Choroid plexus epithelial cell (primary cell): ENCODE measurements around a stretch of chr12.

GRCh38 chr12:131057642-131058107, 104.0 kb downstream of the ADGRD1 start:
- RRBS, result no CpG with 5 or more reads among the region's 7 CpGs

DNA sequence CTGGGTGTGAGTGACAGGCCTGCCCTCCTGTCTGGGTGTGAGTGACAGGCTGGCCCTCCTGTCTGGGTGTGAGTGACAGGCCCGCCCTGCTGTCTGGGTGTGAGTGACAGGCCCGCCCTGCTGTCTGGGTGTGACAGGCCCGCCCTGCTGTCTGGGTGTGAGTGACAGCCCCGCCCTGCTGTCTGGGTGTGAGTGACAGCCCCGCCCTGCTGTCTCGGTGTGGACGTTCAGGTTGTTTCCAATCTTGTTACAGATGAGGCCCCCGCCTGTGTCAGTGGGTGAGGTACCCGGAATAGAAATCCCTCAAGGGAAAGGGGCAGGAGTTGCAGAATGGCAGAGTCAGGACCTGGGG, 175.6 kb downstream of the ADGRD1 start:
- RRBS, result no CpG with 5 or more reads among the region's 9 CpGs

GRCh38 chr12:131137891-131138425, 184.3 kb downstream of the ADGRD1 start:
- RRBS, result no CpG with 5 or more reads among the region's 21 CpGs

GRCh38 chr12:131406170-131406674, 304.7 kb upstream of the SFSWAP start:
- RRBS, result no CpG with 5 or more reads among the region's 8 CpGs

GRCh38 chr12:131793006-131793423, 35.2 kb upstream of the MMP17 start:
- RRBS, result 100% methylated on average over 2 of the region's 6 CpGs

- RRBS, result 94% methylated on average over 10 of the region's 66 CpGs
Observed at GRCh38 chr12:131909285-131910079, 15.1 kb downstream of the ULK1 start.

DNA sequence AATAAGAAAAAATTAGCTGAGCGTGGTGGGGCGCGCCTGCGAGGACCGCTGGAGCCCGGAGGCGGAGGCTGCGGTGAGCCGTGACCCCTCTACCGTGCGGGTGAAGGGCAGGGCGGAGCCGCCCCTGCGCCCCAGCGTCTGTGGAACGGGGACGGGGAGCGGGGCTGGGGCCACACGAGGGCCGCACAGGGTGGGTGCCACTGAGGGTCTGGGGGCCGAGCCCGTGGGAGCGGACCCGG, 434 bp upstream of the PUS1 start:
- RRBS, result 4% methylated on average over 1 of the region's 24 CpGs

GRCh38 chr12:131930270-131930562, 1.1 kb downstream of the PUS1 start:
- RRBS, result 7% methylated on average over 3 of the region's 11 CpGs

DNA sequence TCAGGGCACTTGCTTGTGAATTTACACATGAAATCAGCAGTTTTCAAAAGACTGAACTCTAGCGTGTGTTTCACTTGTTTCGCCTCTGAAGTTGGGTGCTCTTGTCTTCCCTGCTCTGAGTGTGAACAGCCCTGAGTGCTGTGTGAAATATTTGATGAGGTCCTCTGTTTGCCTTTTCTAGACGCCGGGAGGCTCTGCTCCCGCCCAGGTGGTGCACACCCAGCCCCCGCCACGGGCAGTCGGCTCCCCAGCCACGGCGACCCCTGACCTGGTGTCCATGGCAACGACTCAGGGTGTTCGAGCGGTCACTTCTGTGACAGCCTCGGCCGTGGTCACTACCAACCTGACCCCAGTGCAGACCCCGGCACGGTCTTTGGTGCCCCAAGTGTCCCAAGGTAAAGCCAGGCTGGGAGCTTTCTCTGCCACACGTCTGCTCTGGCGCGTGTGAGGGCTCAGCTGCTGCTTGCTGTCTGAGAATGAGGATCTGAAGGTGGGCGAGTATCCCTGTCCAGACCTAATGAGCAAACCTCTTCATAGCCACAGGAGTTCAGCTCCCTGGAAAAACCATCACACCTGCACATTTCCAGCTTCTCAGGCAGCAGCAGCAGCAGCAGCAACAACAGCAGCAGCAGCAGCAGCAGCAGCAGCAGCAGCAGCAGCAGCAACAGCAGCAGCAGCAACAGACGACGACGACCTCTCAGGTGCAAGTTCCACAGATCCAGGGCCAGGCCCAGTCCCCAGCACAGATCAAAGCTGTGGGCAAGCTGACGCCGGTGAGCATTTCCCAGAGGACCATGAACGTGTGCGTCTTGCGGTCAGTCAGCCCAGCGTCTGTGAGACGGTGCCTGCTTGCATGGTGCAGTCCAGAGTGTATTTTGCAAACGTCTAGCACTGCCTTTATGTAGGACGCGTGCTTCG, 81.9 kb downstream of the DDX51 start:
- RRBS, result no CpG with 5 or more reads among the region's 35 CpGs

GRCh38 chr12:132067274-132067996, 76.7 kb downstream of the DDX51 start:
- RRBS, result no CpG with 5 or more reads among the region's 16 CpGs

- RRBS, result 2% methylated on average over 14 of the region's 36 CpGs
Observed at GRCh38 chr12:132083577-132084219, 60.4 kb downstream of the DDX51 start.

GRCh38 chr12:132084220-132085322, 59.5 kb downstream of the DDX51 start:
- RRBS, result 2% methylated on average over 28 of the region's 105 CpGs

DNA sequence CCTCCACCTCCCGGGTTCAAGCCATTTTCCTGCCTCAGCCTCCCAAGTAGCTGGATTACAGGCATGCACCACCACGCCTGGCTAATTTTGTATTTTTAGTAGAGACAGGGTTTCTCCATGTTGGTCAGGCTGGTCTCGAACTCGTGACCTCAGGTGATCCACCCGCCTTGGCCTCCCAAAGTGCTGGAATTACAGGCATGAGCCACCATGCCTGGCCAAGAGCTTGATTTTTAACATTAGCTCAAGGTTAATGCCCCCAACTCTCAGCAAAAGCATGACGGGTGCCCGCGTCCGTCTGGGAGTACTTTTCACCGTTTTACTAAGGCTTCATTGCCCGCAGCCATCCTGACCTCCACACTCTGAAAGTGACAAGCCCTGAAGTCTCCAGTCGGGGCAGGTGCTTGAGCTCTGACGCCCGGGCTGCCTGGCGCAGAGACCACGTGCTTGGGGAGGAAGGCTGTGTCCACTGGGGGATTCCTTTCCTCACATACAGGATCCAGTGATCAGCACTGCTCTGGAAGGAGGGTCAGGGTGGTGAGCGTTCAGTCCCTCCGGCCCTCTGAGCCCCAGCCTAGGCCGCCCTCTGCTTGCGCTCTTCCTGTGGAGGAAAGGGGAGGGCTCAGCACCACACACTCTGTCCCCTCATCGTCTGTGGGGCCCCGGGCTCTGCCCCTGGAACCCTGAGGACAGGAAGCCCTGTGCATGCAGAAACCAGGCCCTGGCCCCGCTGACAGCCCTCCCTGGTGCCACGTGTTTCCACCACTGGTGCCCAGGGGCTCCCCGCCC, 5.2 kb downstream of the DDX51 start:
- RRBS, result no CpG with 5 or more reads among the region's 25 CpGs

- RRBS, result no CpG with 5 or more reads among the region's 37 CpGs
Observed at GRCh38 chr12:132145958-132146915, 2.0 kb downstream of the NOC4L start.

GRCh38 chr12:132205019-132205970, 61.0 kb downstream of the NOC4L start:
- RRBS, result 8% methylated on average over 23 of the region's 56 CpGs

- RRBS, result no CpG with 5 or more reads among the region's 21 CpGs
Observed at GRCh38 chr12:132222410-132222906, 78.2 kb downstream of the NOC4L start.

DNA sequence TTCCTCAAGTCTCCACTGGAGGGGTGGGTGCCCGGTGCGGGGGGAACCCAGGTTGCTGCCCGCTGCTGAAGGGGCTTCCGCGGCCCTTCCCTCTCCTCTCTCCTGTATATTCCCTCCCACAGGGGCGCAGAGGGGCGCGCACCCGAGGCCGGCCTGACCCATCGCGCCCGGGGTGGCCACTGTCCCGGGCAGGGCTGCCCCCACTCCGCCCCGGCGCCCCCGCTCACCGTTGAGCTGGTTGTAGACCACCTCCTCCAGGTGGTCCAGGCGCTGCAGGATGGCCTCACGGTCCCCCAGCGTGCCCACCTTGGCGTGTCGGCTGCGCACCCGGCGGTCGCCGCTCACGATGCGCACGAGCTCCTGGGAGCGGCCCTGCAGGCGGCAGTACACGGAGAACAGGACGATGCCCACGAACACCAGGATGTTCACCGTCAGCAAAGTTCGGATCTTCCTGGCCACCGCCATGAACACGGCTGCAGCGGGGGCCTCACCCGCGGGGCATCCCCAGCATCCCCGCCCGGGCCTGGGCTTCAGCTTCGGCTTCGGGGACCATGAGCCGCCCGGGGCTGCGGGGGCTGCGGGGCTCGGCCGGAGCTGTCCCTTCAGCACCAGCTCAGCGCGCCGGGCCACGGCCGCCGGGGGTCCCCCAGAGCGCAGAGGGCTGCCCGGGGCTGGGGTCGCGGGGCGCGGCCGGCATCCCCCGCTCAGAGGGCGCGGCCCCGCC, 488 bp downstream of the GALNT9 start:
- RRBS, result 3% methylated on average over 5 of the region's 71 CpGs

DNA sequence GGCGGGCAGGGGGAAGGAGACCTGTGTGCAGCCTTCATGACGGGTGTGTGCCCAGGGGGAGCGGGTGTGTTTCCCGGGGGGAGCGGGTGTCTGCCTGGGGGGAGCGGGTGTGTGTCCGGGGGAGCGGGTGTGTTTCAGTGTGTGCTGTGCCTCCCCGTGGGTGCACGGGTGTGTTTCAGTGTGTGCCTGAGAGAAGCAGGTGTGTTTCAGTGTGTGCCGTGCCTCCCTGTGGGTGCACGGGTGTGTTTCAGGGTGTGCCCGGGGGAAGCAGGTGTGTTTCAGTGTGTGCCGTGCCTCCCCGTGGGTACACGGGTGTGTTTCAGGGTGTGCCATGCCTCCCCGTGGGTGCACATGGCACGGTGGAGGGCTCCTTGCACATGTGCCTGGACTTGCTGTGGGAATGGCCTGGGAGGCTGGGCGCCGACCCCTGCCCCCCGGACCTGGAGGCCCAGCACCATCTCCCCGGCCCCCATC, 38.6 kb downstream of the FBRSL1 start:
- RRBS, result 95% methylated on average over 4 of the region's 22 CpGs

DNA sequence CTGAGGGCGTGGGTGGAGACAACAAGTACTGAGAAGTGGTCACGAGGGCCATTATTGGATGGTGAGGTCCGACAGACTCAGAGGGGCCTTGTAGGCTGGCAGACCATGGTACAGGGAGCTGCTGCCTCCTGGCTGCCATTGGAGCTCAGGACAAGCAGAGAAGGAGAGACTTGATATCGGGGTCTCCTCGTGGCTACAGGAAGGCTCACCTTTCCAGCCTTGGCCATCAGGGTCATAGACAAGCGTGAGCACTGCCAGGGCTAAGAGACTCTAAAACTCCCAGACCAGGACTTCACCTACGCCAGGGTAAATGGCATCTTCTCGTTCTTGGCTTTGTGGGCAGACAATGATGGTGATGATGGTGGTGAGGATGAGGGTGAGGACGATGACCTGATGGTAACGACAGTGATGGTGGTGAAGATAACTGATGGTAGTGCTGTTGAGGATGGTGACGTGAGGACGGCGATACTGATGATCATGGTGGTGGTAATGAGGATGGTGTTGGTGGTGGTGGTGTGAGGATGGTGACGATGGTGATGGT, 54.3 kb downstream of the FBRSL1 start:
- RRBS, result no CpG with 5 or more reads among the region's 14 CpGs

DNA sequence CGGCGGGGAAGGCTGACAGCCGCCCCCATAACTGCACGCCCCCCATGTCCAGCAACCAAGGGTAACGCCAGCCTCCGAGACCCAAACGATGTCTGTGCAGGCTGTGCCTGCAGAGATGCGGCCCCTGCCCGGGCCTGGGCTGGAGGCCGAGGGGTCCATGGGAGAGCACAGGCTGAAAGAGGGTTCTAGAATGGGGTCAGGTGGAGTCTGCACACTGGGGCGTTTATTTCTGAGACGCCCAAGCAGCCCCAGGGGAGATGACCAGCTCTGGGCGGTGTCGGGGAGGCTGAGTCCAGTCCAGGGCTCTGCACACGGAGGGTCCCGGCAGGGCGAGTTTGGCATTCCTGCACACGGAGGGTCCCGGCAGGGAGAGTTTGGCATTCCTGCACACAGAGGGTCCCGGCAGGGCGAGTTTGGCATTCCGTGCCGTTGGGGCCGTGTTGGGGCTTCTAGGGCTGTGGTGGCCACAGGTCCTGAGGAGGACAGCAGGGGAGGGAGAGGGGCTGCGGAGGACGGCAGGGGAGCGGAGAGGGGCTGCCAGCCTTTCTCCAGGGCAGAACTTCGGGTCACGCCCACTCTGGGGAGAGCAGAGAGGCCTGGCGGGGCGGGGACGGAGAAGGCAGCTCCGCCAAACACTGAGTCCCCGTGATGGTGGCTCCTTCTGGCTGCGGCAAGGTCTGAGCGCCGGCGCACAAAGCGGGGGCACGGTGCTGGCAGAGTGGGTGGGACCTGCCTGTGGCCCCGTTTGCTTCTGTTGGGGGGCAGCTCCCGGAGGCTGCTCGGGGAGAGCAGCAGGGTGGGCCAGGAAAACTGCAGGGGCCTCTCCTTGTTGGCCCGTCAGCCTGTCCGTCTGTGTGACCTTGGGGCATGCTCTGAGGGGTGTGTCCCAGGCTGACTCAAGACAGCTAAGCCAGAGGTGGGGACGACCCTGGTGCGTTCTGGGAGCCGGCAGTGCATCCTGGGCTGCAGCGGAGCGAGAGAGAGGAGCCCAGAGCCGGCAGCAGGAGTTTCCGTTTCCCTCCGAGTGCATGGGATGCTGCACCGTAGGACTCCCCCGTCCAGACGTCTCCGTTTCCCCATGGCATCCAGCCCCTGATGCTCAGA, 60.1 kb downstream of the FBRSL1 start:
- RRBS, result 11% methylated on average over 10 of the region's 57 CpGs